ENCODE results near the gene ECE1.

GRCh38 chr1:20174909-20175341 is 11.0 kb upstream of the UBXN10 start:
- RAMPAGE, long total RNA: no peak
- RRBS: no CpG with 5 or more reads among the region's 7 CpGs

GRCh38 chr1:20186245-20186325 is 189 bp downstream of the UBXN10 start:
- RAMPAGE, long total RNA: no peak
- RRBS: 1% methylated on average over 2 of the region's 5 CpGs

DNA sequence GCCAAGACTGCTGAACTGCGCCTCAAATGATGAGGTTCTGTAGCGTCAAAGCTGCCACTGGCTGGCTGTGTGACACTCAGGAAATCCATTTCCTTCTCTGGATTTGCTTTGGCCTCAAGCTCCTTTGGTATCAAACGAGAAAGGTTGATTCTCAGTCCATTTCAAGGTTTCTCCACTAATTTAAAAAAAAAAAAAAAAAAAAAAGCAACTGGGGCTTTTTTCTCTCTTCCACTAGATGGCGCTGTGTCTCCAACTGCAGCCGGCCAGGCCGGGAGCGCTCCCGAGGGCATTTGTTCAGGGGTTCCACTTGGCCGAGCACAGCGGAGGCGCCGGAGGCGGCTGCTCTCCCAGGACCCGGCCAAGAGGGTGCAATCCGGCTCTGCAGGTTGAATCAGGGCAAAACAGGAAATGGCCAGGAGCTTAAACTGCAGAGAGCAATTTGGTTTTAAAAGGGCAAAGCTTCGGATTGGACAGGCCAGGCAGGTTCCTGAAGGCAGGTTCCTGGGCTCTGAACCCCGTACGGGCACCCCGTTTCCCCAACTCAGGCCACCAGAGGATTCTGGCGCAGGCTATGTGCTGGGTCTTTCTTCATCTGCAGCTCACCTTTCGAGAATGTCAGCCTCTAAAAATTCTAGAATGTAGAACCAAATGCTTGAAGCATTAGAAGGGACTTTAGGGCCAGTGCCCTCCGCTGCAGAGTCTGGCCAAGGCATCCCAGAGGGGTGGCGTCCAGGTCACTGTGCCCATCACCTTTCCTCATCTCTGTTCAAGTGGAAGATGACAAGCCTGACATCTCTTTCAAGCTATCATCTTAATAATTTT is 26.7 kb upstream of the PLA2G2C start:
- RAMPAGE, long total RNA: no peak
- RRBS: 1% methylated on average over 7 of the region's 23 CpGs

DNA sequence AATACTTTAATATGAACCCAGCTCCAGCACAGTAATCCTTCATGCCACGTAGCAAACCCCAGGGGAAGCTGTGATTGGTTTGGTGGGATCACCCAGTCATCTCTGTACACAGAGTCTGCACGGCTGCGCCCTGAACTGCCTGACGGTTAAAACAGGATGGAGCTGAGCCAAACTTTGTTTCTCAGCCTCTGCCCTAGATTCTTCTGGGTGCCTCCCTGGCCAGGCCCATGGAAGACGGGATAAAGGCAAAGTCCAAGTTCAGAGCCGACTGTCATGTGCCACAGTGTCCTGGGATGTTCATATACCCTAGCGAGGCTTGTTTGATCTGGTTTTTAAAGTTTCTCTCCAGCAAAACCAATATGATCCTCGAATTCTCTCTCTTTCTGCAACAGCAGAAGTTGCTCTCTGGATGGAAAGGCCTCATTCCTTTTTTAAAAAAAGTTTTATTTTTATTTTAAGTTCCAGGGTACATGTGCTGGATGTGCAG is 40.0 kb upstream of the VWA5B1 start:
- RAMPAGE, long total RNA: no peak
- RRBS: no CpG with 5 or more reads among the region's 8 CpGs

DNA sequence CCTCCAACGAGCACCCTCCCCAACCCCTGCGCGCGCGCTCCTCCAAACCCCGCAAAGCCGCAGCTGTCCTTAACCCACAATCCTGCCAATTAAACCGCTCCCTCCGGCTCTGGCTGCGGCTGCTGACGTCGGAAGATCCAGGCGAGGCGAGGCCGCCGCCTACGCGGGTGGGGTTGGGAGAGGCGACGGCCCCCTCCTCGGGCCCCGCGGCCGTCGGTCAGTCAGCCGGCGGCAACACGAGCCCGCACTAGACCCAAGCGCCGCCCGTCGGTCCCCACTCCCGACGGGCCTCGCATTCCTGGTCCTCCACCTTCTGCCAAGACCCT is 75.3 kb downstream of the VWA5B1 start:
- RAMPAGE, long total RNA: no peak
- RRBS: no CpG with 5 or more reads among the region's 36 CpGs

GRCh38 chr1:20475888-20476879 is 9.8 kb downstream of the CAMK2N1 start:
- RAMPAGE, long total RNA: no peak
- RRBS: 4% methylated on average over 10 of the region's 36 CpGs

DNA sequence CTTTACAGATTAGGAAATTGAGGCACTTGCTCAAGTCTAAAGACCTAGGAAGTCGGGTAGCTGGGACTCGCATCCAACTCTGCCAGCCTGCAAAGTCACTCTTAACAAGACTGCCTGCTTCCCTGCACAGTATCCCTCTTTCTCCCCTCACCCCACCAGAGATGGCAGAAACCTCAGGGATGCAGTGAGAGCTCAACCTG is 4.1 kb downstream of the CAMK2N1 start:
- RAMPAGE, long total RNA: no peak
- RRBS: no CpG with 5 or more reads among the region's 2 CpGs

DNA sequence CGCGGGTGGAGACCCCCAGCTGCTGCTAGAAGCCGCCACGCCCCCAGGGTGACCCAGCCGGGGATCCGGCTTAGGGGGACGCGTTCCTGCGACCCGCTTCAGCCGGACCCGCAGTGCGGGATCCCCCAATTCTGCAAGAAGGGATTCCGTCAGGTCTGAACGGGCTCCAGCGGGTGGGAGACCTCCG is 1.2 kb downstream of the CAMK2N1 start:
- RAMPAGE, long total RNA: no peak
- RRBS: no CpG with 5 or more reads among the region's 17 CpGs

GRCh38 chr1:20780221-20780722 is 6.8 kb downstream of the HP1BP3 start:
- RAMPAGE, long total RNA: no peak
- RRBS: no CpG with 5 or more reads among the region's 7 CpGs

GRCh38 chr1:20787912-20788411 is 855 bp upstream of the HP1BP3 start:
- RAMPAGE, long total RNA: no peak
- RRBS: no CpG with 5 or more reads among the region's 8 CpGs

DNA sequence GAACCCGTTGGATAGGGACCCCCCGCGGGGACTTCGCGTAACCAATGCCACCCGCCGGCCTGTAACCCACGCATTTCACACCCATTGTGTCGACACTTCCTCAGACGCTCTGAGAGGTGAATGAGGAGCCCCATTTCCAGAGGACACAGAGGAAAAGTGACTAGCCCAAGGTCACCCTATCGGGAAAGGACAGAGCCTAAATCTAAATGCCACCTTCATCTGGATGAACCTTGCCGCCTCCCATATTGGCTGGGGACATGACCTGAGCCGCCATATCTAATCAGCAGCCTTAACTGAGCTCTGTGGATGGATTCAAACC is 549 bp upstream of the EIF4G3 start:
- RAMPAGE, long total RNA: no peak
- RRBS: 2% methylated on average over 7 of the region's 13 CpGs

GRCh38 chr1:21279876-21280634 is 10.2 kb downstream of the ECE1 start:
- RAMPAGE, long total RNA: no peak
- RRBS: no CpG with 5 or more reads among the region's 6 CpGs

- RAMPAGE, long total RNA: no peak
- RRBS: 16% methylated on average over 46 of the region's 100 CpGs
These were observed at the start of gene ECE1 for GRCh38 chr1:21289408-21290594. Gene ECE1 (minus strand): TSS chr1:21290463.

- RAMPAGE, long total RNA: no peak
- RRBS: no CpG with 5 or more reads among the region's 16 CpGs
These were observed 29.2 kb upstream of the ECE1 start for GRCh38 chr1:21319301-21320040.

- RAMPAGE, long total RNA: no peak
- RRBS: no CpG with 5 or more reads among the region's 10 CpGs
These were observed 37.2 kb upstream of the ECE1 start for GRCh38 chr1:21327468-21327860.

DNA sequence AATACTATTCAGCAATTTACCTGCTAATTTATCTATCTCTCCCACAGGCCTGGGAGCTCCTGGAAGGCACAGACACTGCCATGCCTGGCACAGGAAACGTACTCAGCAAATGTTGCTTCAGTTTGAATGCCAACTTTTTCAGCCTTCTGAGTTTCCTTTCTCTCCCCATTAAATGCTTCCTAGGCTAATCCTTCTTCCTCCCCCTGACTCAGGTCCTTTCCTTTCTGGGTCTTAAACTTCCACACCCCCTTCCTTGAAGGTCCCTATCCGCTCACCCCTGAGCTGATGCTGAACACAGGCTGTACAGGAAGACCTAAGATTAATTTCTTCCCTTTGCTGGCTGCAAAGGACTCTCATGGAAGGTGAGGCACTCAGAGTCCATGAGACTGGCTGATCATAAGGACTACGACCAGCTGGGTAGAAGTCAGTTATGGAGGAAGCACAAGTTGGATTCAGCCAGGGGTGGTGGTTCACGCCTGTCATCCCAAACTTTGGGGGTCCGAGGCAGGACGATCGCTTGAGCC is 40.3 kb upstream of the ECE1 start:
- RAMPAGE, long total RNA: no peak
- RRBS: no CpG with 5 or more reads among the region's 7 CpGs

DNA sequence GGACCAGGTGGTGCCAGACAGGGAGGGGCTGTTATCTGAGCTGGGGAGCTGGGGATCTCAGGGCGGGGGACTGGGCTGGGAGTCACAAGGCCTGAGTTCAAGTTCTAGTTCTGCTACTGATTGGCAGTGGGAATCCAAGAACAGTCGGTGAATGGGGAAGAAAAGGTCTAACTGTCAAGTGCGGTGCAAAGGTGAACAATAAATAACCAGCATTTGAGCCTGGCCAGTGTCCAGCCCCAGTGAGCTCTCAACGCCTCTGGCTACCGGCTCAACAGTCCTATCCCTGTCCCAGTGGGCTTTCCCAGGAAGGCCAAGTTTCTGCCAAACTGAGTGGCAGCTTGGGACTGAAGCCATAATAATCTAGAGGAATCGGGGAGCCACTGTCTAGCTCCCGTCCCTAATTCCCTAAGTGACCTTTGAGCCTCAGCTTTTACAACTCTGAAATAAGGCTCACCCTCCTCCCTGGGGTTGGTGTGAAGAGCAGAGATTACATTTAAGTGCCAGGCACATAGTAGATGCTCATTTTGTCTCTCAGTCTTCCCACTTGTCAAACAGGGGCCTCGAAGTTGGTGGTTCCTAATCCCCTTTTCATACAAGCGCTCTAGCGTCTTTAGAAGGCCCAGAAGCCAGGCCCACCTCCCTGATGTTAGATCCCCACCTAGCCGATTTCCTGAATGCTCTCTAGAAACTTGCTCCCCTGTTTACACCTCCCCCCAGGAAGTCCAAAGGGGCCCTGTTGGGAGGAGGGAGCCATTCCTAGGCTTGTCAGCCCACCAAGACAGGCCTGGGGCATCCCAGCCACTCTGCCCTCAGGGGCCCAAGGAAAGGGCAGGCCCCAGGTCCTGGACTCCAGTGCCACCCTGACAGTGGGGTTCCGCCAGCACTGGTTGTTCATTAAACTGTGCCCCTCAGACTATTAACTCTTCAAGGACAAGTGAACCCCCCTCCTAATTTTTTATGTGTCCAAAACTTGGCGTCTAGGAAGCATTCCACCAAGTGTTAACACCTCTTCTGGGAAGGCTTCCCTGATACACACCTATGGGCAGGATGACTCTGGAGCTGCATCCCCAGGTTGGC is 49.1 kb upstream of the ECE1 start:
- RAMPAGE, long total RNA: no peak
- RRBS: no CpG with 5 or more reads among the region's 13 CpGs

DNA sequence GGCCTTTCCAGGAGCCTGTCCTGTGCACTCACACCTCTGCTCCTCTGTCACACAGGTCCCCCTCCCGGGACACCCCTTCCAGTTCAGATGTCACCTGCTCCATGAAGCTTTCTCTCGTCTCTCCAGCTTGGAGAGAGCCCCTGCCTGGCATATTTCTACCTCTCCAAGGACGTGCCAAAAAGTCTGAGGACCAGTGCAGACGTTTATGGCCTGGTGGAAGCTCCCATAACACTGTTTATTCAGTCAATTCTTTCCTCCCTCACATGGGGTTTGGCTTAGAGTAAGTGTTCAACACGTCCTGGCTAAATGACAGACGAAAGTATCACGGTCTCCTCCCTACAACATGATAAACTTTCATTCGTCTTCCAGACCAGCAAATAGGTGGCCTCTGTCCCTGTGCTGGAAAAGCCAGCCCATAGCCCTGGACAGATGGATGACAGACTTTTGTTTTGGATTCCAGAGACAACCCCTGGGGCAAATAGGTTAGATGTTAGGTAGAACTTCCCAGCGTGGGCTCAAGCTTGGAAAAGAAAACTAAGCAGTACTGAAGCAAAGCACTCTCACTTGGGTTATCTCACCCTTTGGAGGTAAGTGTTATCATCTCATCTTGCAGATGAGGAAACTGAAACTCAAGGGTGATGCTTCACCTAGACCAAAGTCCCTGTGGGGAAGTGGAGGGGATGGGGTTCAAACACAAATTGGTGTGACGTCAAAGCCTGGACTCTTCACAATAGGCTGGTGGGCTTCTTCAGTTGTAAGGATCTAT is 52.9 kb upstream of the ECE1 start:
- RAMPAGE, long total RNA: no peak
- RRBS: no CpG with 5 or more reads among the region's 10 CpGs

GRCh38 chr1:21343777-21344149 is 53.5 kb upstream of the ECE1 start:
- RAMPAGE, long total RNA: no peak
- RRBS: no CpG with 5 or more reads among the region's 5 CpGs

DNA sequence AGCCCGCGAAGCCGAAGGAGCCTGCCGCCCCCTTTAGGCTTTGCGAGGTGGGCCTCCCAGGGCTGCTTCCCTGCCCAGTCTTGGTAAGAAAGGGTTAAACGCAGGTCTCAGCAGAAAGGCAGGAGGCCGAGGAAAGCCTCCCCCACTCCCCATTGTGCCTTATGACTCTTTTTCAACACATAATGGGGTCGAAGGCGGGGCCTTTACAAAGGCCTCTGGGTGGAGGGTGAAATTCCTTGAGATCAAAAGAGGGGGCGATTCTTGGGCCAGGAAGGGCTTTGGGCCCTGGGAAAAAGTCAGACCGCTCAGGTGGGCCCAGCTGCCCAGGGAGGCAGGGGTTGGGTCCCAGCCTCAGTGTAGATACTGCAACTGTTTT is 904 bp downstream of the ALPL start:
- RAMPAGE, long total RNA: no peak
- RRBS: no CpG with 5 or more reads among the region's 11 CpGs

Measured in epithelial cell of proximal tubule (primary cell).